Colic lymph node (tissue), 1 donor: ENCODE results near the genes TMA7B, TNRC6B and ADSL.

DNA sequence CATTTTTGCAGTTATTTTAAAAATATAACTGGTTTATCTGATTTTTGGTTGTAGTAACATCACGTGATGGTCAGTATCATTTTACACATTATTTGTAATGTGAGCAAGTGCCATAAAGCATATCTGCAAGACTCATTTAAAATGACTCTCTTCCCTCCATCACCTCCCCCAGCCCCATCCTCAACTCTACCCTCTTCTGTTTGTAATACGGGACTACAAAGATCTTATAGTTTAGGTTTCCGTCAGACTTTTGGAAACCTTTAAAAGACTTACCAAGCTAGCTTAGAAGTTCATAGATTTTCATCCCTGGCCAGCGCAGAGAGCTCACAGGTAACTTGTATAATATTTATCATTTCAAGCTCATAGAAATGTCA is 10.3 kb downstream of the GRAP2 start:
- PRO-cap = no peak

DNA sequence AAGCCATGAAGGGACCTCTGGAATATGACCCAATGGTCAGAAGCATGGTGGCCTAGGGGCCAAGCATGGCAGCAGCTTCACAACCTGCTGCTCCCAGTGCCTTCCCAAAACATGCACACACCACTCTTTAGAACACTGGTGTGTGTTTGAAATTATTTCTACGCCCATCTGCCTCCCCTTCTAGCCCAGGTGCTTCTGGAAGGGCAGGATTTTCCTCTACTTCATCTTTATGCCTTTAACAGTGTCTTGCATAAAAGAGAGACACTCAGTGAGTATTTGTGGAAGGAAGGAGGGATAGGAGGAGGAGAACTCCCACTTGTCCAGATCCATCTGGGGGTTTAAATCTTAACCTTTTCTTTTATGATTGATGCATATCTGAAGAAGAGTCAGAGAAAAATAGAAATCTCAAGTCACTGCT is at the start of gene TMA7B:
TSS of gene TMA7B (plus strand) at position 162 of the 418 bp plus-strand sequence.
- PRO-cap = no peak

DNA sequence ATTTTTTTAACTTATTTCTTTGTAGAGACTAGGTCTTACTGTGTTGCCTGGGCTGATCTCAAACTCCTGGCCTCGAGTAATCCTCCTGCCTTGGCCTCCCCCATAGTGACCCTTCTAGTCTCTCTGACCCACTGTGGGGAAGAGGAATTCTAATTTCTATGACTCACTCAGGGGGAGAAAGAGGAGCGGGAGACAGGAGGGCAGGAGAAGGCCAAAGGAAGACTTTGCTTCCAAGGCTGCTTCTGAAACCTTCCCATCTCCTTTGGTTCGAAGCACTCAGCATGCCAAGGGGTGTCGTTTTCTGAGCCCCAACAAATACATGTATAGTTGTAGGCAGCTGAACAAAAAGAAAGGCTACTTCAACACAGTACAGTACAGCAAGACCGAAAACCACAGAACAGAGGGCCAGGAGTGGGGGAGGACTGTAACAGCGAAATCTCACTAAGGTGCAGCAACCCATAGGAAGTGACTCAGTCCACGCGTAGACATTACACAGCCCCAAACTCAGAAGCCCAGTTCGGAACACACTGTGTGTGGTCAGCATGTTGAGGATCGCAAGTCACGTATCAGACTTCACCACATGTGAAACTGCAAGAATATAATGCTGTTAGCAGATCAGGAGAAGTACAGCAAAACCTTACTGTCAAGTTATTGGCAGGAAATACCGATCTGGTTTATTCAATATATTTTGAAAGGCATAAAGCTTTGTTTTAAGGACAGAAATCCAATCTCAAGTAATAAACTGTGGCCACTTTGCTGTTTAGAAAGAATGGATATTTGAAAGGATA is 1.1 kb downstream of the TMA7B start:
- PRO-cap = no peak

GRCh38 chr22:40044247-40045074 is 49.7 kb downstream of the FAM83F start:
- PRO-cap = bidirectional peak, plus-strand start at chr22:40044341, minus-strand start at chr22:40044168; bidirectional peak, plus-strand start at chr22:40044834, minus-strand start at chr22:40044527; unidirectional peak, plus-strand start at chr22:40044992

DNA sequence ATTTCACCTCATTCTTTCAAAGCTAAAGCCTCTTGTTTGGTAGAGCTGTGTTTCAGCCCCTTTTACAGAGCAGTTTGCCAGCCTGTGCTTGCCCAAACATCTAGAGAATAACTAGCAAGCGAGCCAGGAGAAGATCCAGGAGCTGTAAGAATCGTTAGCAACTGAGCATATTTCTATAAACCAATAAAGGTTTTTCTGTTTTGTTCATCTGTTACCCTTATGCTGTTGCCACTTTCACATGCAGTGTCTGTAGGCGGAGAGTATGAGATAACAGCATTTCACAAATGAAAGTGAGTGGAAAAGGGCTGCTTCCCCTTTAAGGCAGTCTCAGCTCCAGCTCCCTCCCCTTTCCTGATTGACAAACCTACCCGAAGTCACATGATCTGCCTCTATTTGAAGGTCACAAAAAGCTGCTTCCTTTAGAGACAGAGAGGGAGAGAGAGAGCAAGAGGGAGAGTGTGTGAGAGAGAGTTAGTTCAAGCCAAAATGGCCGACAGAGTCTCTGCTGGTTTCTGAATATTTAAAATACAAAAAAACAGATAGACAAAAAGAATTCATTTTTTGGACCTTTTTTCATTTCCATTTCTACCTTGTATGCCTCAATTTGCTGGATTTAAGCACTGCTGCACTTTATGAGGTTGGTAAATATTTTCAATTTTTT is at the start of gene TNRC6B:
TSS of gene TNRC6B (plus strand) at position 422 of the 661 bp plus-strand sequence.
- PRO-cap = bidirectional peak, plus-strand start at position 422 of the sequence, minus-strand start at position 262 of the sequence

DNA sequence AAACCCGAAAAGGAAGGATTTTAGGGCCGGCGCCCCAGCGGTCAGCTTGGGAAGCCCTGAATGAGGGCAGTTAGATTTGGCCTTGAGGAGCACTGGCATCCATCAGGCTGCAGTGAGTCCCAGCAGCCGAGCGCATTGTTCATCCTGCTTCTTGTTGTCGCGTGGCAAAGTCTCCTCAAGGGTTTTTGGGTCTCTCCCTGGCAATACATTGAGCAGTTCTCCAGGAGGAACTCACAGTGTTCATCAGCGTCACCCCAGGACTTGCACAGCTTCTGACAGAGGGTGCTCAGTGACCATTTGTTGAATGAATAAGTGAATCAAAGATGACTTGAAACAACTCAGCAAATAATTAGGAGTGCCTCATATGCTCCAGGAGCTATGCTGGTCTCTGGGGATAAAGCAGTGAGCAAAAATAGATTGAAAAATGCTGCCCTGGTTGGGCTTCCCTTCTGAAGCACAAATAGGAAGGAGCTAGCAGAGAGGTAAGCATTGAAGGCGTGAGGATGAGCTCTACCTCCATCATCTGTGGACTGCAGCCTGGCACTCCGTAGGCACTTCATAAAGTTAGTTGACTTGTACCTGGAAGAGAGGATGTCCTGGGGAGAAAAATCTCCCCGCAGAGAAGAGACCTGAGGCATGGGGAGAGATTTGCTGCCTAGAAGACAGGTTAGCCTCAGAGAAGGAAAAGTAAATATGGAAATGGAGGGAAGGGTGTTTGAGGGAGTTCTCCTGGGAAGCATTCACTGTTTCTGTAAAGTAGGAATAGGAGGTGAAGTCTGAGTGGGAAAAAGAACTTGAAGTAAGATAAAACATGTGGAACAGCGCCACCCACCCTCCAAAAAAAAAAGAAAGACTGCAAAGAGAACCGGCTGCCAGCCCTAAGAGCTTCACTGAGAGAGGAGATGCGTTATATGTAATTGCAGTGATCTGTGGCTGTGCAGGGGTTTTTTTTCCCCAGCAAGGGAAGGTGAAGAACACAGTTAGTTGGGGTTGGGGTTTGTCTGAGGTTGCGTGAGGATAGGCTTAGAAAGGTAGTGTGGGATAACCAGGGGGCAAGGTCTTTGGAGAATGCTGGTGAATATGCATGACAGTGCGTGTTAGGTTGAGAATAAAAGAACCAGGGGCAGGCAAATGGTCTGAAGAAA is 15.7 kb downstream of the TNRC6B start:
- PRO-cap = no peak

DNA sequence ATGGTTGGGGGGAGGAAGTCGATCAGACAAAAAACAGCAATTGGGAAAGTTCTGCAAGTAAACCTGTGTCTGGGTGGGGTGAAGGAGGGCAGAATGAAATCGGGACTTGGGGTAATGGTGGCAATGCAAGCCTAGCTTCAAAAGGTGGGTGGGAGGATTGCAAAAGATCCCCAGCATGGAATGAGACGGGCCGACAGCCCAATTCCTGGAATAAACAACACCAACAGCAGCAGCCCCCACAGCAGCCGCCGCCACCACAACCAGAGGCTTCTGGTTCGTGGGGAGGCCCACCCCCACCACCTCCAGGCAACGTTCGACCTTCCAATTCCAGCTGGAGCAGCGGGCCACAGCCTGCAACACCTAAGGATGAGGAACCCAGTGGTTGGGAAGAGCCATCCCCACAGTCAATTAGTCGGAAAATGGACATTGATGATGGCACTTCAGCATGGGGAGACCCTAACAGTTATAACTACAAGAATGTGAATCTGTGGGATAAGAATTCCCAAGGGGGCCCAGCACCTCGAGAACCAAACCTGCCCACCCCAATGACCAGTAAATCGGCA is 79.7 kb upstream of the ADSL start:
- PRO-cap = no peak

- PRO-cap = no peak
These were observed 7.6 kb upstream of the ADSL start for GRCh38 chr22:40338636-40339215.

DNA sequence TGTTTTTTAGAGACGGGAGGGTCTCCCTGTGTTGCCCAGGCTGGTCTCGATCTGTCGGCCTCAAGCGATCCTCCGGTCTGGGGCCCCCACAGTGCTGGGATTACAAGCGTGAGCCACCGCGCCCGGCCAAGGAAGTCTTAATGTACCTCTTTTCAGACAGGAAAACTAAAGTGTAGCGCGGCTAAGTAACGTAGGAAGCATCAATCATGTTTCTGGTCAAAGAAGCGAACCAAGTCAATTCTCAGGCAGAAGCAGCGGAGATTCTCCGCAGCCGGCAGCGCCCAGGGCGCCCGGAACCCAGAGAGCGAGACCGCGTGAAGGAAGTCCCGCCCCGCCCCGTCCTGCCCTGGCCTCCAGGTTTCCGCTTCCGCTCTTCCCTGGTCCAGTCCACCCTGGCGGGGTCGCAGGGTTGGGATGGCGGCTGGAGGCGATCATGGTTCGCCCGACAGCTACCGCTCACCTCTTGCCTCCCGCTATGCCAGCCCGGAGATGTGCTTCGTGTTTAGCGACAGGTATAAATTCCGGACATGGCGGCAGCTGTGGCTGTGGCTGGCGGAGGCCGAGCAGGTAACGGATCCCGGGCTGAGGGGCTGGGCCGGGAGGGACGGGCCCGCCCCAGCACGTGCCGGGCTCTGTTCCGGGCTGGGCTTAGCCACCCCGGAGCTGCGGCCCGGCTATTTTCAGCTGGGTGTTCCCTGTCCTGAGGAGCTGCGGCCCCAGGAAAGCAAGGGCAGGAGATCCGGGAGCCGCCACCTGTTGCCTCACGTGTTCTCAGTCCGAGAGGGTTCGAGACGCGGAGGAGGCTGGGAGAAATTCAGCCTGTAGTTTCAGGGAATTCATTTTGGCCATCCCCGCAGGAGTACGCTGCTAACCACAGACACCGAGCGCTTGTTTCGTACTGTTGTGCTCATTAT is at the start of gene ADSL:
TSS of gene ADSL (plus strand) at position 356 of the 914 bp plus-strand sequence.
- PRO-cap = bidirectional peak, plus-strand start at position 385 of the sequence, minus-strand start at position 292 of the sequence; bidirectional peak, plus-strand start at position 623 of the sequence, minus-strand start at position 572 of the sequence

GRCh38 chr22:40371333-40371634 is 890 bp downstream of the SGSM3 start:
- PRO-cap = no peak

DNA sequence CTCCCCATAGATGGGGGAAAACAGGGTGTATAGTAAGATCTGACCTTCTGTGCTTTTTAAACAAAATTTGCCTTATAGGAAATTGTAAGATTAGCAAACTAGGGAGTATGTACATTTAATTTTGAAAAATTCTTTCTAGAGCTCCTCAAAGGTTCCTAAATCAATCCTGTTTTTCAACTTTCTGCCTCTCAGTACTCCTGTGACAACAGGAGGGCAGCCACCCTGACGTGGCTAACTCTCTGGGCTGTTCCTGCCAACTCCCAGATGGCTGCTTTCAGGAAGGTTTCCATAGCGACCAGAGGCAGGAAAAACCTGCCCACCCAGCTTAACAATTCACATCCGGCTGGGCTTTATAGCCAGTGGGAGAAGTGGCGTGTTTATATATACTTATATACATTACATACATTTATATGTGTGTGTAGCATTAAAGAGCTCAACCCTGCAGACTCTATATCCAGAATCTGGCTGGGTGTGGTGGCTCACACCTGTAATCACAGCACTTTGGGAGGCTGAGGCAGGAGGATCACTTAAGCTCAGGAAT is 26.5 kb downstream of the SGSM3 start:
- PRO-cap = no peak

GRCh38 chr22:40411851-40412290 is 41.5 kb downstream of the SGSM3 start:
- PRO-cap = no peak

DNA sequence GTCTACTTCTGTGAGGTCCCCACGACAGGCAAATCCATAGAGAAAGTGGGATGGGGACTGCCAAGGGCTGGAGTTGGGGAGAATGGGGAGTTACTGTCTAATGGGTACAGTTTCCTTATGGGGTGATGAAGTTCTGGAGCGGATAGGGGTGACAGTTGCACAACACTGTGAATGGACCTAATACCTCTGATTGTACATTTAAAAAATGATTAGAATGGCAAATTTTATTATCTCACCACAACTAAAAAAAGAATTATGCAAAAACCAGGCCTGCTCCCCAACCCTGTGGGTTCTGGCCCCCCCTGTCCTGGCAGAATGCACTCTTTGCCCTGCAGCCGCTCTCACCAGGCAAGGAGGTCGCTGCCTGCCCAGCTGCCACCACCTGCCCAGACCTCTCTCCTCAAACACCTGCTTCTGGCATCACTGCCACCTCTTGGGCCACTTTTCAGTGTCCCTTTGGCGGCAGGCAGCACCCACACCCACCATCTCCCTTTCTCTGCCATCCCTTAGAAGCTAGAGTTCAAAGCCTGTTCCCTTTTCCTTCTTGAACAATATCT is 44.3 kb downstream of the SGSM3 start:
- PRO-cap = unidirectional peak, plus-strand start at position 320 of the sequence

DNA sequence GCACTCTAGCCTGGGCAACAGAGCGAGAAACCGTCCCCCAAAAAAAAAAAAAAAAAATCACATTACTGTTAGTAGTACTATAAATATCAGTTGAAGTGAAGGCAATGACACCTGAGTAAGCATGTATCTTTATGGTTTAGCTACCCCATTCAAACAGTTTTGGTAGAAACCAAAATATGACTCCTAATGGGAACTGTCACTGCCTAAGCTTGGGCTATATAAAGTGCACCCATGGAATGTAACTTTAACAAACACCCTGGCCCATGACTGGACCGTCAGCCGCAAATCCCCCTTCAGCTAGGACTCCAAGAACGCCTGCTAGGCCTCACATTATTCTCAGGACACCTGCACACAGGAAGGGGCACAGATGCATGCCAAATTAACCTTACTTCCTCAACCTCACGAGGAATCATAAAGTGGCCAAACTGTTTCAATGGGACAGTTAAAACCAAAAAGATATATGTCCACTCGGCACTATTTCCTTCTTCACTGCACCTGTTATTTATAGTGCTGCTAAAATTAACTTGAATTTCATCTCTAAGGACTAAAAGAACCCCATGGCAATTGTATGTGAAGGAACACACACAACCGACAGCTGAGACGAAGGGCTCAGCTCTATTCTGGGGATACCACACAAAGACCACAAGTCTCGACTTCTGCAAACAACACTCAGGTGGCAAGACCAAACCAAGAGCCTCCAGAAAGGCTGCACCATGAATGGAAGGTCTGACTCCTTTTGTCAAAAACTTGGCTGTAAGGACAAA is 65.7 kb downstream of the SGSM3 start:
- PRO-cap = no peak

- PRO-cap = no peak
These were observed 66.4 kb downstream of the SGSM3 start for GRCh38 chr22:40436816-40437162.

GRCh38 chr22:40552093-40552344 is 84.5 kb downstream of the MRTFA start:
- PRO-cap = no peak

DNA sequence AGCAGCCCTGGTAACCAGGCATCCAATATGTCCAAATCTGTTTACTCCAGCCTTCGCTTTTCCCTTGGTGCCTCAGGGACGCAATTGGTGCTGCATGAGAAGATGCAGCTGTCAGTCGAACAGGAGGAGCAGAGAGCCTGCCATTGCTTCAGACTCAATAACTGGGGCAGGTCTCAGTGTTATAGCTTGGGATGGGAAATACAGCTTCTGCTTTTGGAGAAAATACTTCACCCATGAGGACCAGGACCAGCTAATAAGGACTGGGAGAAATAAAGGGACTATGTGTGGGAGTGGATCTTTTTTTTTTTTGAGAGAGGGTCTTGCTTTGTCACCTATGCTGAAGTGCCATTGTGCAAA is 4.9 kb upstream of the MCHR1 start:
- PRO-cap = unidirectional peak, minus-strand start at position 137 of the sequence

DNA sequence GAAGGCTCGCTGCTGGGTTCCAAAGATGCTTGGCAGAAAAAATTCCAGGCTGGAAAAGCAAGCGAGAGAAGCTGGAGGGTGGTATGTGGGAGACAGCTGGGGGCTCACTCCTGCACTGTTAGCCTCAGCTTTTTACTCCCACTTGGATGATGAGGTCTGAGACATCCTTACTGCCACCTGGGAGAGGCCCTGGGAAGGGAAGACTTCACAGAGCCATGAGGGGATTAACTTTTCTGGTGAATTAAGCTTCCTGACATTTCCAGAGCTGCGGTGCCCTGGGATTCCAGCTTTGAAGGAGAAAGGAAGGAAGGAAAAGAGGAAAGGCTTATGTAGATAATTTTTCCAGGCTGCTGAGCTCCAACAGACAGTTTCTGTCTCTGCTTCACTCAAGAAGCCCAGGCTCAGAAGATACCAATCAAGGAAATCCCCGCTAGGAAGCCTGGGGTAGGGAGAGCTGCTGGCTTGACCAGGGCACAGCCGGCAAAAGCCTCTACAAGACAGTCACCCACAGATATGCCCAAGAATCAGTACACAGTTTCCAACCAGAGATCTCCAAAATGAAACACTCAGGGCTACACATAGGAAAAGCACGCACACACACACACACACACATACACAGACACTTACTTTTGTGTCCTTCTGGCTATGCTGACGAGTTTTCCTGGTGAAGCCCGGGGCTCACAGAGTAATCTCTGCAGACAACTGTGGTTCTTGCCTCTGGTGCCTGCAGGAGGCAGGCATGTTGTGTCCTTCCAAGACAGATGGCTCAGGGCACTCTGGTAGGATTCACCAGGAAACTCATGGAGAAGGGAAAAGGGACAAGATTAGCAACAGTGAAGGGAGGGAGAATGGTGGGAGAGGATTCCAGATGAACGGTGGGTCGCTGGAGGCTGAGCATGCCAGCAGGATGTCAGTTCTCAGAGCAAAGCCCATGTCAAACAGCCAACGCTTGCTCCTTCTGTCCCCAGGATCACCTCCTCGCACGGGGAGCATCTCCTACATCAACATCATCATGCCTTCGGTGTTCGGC is 1.0 kb downstream of the MCHR1 start:
- PRO-cap = no peak

GRCh38 chr22:40684586-40685235 is 5.4 kb downstream of the MCHR1 start:
- PRO-cap = no peak

DNA sequence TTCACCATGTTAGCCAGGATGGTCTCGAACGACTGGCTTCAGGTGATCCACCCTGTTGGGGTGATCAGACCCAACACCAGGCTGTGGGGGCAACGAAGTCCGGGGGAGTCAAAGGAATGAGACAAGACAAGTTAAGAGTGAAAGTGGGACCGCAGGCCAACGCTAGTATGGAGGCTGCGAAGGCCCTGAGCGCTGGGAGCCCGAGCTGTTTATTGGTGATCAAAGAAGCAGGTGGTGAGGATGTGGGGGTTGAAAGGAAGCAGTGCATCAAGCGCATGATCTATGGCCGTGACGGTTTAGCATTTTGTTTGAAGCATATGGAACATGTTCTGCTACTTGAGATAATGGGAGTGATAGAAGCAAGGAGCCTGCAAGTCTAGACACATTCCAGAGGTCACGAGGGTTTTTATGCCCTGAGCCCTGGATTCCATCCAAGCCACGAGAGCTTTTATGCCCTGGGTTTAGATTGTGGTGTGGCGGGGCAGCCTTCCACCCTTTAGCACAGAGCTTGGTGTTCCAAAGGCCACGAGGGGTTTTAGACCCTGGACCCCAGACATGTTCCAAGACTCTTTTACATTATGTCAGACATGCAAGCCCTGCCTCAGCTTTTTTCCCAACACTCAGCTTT is 49.5 kb downstream of the MCHR1 start:
- PRO-cap = bidirectional peak, plus-strand start at position 353 of the sequence, minus-strand start at position 169 of the sequence